SK-N-DZ (cell line): ENCODE measurements around a stretch of chr11.

DNA sequence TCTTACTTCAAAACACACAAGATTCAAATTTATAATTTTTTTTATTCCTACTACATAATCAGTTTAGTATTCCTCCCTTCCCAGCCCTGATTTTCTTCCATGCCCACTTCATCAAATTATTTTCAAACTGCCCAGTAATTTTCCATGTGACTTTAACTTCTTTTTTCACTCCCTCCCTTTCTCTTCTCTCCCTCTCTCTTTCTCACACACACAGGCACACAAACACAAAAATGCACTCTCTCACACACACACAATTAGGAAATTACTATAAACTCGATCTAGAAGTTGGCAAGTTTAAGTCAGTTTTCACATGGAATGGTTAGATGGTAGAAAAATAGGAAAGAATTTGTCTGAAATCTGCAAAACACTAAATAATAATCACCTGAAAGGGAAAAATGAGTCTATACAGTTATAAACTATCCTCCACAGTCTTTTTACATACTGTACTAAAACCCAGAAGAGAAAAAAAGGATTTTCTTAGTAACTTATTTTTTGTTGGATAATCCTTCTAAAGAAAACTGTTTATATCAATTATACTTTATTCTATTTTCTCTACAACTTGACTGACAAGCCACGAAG is 47.2 kb downstream of the MTMR2 start:
RAMPAGE:
- cytosol, long total RNA, result no peak
- nucleus, long total RNA, result no peak

RAMPAGE:
- cytosol, long total RNA, result no peak
- nucleus, long total RNA, result no peak
Observed at GRCh38 chr11:96143381-96143918, 199.5 kb downstream of the MAML2 start.

DNA sequence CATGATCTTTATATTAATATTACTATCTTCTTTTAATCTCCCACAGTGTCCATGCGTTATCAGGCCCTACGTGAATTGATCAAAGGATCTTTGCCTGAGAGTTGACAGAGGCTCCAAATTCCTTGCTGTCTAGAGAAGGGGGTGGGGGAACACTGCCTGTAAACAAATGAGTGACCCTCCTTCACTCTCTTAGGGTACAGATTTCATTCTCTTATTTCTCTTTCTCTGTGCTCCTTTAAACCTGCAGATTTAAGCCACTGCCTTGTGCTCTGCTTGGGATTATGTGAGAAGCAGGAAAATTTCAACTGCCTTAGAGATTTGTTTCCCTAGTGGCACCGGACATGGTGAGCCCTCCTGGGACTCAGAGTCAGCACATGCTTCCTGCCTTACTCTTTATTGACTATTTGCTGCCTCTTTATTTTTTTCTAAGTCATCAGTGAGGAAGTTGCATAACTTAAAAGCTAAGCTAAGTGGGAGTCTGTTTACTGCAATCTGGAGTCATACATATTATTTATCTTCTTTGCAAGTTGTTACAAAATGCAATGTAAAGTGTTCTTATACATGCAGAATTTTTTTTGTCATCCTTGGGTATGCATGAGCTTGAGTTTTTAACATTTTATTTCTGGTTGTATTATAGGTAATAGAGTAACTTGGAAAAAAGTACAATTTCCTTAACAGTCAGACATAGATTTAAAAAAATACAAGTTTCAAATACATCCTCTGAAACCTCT is 122.8 kb downstream of the MAML2 start:
RAMPAGE:
- cytosol, long total RNA, result no peak
- nucleus, long total RNA, result no peak

GRCh38 chr11:96229591-96230022 is 113.4 kb downstream of the MAML2 start:
RAMPAGE:
- cytosol, long total RNA, result no peak
- nucleus, long total RNA, result no peak

GRCh38 chr11:96248276-96249166 is 94.5 kb downstream of the MAML2 start:
RAMPAGE:
- cytosol, long total RNA, result no peak
- nucleus, long total RNA, result no peak

DNA sequence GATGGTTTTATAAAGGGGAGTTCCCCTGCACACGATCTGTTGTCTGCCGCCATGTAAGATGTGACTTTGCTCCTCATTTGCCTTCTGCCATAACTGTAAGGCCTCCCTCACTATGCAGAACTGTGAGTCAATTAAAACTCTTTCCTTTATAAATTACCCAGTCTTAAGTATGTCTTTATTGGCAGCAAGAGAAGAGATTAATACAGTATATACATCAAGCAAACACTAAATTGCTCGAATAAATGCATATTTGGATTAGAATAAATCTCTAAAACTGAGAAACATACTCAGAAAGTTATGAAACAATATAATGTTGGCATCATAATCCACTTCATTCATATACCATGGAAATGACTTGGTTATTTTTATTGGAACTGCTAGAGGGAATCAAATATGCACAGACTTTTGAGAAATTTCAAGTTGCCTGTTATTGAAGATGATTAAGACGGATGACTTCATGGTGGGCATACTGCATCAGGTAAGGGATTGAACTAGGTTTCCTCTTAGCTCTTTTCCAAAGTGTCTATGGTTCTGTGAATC is 74.2 kb downstream of the MAML2 start:
RAMPAGE:
- cytosol, long total RNA, result no peak
- nucleus, long total RNA, result no peak

DNA sequence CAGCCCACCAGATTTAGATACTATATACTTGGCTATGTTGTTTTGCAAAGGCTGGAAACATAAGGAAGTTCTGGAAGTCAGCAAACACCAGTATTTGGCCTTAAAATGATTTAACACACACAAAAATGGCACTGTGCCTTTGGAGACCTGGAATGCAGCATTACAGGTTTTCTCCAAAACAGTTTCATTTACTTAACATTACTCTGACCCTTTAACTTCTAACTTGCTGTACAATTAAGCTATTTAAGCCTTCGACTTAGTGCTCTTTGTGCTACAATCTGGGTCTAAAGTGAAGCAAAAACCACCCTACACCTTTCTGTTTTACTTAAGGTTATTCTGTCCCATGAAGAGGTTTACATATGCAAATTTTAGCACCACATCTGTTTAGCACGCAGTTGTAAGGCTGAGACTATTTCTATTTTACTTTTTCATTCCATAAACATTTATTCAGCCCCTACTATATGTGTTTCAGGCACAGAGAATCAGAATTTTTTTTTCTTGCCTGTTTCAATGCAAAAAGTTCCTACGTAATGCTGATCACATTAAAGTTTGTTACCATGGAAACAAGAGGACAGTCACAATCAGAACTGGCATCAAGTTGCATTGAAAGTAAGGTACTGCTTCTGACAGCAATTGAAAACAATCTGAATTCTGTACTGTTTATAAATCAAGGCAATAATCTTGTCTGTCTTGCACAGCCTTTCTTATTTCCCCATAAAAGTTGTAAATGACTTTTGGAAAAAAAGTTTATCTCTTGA is 70.3 kb downstream of the MAML2 start:
RAMPAGE:
- cytosol, long total RNA, result no peak
- nucleus, long total RNA, result no peak

GRCh38 chr11:97333622-97334005 is 943.8 kb downstream of the JRKL start:
RAMPAGE:
- cytosol, long total RNA, result no peak
- nucleus, long total RNA, result no peak

GRCh38 chr11:99020254-99020624 is 510 bp upstream of the CNTN5 start:
RAMPAGE:
- cytosol, long total RNA, result no peak
- nucleus, long total RNA, result no peak

DNA sequence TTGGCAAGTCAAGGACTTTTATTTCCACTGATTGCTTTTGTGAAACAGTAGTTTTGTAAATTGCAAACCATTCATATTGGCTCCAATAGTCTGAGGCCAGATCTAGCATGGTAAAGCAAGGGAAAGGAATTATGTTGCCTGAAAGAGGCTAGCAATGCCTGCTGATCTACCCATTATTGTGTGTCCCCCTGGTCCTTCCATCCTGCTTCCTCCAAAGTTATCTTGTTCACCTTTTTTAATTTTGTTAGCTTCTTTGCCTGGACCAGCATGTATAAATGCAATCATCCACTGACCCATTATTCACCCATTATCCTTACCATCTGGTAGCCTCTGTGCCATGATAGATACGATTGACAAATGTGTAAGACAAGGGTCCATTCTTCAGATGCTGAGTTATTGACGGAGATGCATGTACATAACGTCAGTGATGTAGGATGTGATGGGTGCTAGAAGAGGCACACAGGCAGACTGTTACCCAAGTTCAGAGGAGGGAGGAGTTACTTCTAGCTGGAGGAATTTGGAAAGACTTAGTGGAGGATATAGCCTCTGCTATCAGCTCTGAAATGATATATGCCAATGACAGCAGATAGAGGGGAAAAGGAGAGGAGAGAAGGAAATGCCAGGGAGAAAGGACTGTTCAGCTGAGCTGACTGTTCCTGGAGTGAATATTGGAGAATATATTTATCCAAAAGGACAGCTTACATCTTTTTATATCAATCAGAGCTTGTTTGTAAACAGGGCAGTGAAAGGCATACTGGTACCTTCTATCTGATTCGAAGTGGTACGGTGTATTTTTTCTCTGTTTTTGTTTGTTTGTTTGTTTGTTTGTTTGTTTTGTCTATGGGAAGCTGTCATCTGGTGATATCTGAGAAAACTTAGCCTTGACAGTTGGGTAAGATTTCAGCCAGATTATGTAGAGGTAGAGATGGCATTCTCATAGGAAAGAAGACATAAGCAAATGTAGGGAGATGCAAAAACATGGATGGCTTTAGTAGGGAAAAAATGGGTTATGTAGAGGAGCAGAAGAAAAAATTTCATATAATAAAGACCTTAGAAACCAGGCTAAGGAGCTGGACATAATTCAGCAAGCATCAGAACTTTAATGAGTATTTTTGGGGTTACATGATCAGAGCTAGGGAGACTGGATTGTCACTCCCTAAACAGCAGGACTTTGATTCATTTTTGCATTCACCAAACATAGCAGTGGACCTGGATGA is 131.3 kb downstream of the ARHGAP42 start:
RAMPAGE:
- cytosol, long total RNA, result no peak
- nucleus, long total RNA, result no peak

DNA sequence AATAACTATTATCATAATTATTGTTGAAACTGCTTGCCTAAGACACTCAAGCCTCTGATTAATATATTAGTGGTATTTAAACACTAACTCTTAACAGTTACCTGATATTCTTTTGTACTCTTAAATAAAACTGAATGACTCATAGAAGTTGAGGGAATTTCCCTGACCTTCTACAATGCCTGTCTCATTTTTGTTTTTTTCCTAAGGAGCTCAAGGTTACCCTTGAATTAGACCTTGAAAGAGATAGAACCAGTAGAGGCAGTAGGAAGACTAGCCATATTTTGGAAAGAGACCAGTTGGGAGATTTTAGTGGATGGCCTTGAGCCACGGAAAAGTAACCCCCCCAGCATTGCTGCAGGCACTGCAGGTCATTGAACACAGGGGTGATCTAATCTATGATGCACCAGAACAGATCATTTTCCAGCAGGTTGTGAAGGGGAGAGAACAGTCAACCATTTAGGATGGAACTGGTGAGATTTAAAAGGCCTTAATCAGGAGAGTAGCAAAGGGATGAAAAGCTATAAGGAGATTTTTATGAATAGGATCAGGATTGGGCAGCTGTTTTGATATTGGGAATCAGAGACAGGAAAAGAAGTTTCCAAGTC is 148.3 kb downstream of the PGR start:
RAMPAGE:
- cytosol, long total RNA, result no peak
- nucleus, long total RNA, result no peak

DNA sequence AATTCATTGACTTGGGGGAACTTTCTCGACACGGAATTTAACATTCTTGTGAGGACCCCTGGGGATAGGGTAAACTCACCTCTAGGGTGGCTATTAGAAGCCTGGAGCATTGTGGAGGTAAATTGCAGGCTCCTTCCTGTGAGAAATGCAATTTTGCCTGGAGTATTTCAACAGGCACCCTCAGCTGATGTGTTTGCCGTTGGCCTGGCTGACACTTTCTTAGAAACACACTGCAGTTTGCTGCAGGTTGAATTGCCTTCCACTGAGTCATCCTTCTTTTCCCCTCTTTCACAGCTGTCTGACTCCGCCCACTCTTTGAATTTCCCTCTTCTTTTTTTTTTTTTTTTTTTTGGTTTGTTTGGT is 152.8 kb downstream of the TRPC6 start:
RAMPAGE:
- cytosol, long total RNA, result no peak
- nucleus, long total RNA, result no peak

GRCh38 chr11:102179418-102179845 is 69.2 kb downstream of the YAP1 start:
RAMPAGE:
- cytosol, long total RNA, result no peak
- nucleus, long total RNA, result no peak

GRCh38 chr11:102221565-102222242 is 95.6 kb upstream of the BIRC3 start:
RAMPAGE:
- cytosol, long total RNA, result no peak
- nucleus, long total RNA, result no peak

DNA sequence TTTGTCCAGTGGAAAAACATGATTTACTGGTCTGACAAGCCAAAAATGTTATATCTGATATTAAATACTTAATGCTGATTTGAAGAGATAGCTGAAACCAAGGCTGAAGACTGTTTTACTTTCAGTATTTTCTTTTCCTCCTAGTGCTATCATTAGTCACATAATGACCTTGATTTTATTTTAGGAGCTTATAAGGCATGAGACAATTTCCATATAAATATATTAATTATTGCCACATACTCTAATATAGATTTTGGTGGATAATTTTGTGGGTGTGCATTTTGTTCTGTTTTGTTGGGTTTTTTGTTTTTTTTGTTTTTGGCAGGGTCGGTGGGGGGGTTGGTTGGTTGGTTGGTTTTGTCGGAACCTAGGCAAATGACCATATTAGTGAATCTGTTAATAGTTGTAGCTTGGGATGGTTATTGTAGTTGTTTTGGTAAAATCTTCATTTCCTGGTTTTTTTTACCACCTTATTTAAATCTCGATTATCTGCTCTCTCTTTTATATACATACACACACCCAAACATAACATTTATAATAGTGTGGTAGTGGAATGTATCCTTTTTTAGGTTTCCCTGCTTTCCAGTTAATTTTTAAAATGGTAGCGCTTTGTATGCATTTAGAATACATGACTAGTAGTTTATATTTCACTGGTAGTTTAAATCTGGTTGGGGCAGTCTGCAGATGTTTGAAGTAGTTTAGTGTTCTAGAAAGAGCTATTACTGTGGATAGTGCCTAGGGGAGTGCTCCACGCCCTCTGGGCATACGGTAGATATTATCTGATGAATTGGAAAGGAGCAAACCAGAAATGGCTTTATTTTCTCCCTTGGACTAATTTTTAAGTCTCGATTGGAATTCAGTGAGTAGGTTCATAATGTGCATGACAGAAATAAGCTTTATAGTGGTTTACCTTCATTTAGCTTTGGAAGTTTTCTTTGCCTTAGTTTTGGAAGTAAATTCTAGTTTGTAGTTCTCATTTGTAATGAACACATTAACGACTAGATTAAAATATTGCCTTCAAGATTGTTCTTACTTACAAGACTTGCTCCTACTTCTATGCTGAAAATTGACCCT is 86.6 kb upstream of the BIRC3 start:
RAMPAGE:
- cytosol, long total RNA, result no peak
- nucleus, long total RNA, result no peak

GRCh38 chr11:102269694-102270650 is 47.3 kb upstream of the BIRC3 start:
RAMPAGE:
- cytosol, long total RNA, result no peak
- nucleus, long total RNA, result no peak

GRCh38 chr11:102338388-102339006 is 8.5 kb upstream of the BIRC2 start:
RAMPAGE:
- cytosol, long total RNA, result no peak
- nucleus, long total RNA, result no peak

DNA sequence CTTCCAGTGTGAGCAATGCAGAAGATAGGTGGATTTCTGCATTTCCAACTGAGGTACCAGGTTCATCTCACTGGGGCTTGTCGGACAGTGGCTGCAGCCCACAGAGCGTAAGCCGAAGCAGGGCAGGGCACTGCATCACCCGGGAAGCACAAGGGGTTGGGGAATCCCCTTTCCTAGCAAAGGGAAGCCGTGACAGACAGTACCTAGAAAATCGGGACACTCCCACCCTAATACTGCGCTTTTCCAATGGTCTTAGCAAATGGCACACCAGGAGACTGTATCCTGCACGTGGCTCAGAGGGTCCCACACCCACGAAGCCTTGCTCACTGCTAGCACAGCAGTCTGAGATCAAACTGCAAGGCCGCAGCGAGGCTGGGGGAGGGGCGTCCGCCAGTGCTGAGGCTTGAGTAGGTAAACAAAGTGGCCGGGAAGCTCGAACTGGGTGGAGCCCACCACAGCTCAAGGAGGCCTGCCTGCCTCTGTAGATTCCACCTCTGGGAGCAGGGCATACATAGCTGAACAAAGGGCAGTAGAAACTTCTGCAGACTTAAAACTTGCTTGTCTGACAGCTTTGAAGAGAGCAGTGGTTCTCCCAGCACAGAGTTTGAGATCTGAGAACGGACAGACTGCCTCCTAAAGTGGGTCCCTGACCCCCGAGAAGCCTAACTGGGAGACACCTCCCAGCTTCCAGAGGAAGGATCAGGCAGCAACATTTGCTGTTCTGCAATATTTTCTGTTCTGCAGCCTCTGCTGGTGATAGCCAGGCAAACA is 13.7 kb downstream of the TMEM123 start:
RAMPAGE:
- cytosol, long total RNA, result no peak
- nucleus, long total RNA, result no peak

DNA sequence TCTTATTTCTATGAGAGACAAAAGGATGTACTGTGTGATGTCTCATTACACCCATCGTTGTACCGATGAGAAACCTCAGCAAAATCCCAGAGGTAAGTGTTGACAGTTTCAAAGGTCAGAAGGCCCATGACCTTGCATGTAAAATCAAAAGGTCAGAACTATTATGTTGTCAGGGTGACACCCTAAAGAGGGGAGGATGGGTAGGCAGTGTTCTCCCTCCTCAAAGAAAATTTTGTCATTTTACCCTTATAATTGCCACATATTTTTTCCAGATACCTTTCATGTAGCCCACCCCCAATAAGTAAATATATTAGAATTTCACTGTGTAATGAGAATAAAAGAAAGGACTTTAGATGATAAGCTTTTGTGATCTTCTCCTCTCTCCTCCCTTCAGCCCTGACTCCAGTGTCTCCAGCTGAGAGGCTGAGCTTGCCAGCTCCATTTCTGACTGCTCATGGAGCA is 8.5 kb upstream of the TMEM123 start:
RAMPAGE:
- cytosol, long total RNA, result no peak
- nucleus, long total RNA, result no peak

DNA sequence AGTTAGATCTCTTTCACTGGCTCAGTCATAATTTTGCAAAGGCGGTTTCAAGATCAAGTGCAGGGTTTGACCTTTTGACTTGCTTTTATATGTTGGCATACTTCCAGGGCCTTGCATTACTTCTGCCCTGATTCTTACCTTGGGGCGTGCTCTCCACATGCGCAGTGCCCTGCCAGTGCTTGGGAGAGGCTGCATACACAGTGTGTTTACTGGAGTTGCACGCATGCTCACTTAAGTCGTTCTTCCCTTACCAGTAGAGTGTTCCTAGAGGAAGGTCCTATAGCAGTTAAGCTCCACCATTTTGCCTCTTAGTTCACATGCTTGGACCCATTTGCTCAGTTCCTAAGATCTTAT is 21.0 kb upstream of the TMEM123 start:
RAMPAGE:
- cytosol, long total RNA, result no peak
- nucleus, long total RNA, result no peak